Measurements from ENCODE around the genes C1QA and C1QC.

GRCh38 chr1:22629060-22629483 is 7.4 kb upstream of the C1QA start:
- PRO-cap, 2 experiments: no peak in any of the 2 experiments

- PRO-cap, 2 experiments: no peak in any of the 2 experiments
These were observed at the start of gene C1QA for GRCh38 chr1:22636102-22636976. Gene C1QA (plus strand): TSS chr1:22636628.

- PRO-cap, 2 experiments: no peak in any of the 2 experiments
These were observed 2.9 kb downstream of the C1QA start for GRCh38 chr1:22639201-22639846.

DNA sequence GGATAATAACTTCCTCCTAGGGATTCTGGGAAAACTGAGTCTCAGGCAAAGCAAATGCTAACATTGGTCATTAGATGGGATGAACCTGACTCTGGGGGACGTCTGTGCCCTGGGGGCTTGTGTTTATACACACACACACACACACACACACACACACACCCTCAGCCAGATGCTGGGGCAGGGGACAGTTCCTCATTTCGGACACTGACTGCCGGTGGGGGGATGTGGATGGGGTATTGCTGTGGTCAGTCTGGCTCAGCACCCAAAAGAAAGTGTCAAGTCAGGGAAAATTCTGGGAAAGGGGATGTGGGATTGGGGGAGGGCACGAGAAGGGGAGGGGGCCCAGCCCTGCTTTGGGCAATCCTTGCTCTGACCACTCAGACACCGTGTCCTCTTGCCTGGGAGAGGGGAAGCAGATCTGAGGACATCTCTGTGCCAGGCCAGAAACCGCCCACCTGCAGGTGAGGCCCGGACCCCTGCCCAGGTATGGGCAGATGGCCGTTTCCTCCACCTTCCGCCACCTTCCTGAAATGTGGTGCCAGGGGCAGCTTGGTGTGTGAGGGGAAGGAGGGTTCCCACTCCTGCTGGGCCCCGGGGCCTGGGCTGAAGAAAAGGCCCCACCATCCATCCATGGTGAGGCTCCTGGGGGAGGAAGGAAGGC is at the start of gene C1QC:
C1QC (plus strand) TSS at position 380 of the 661 bp plus-strand sequence.
- PRO-cap, 2 experiments: no peak in any of the 2 experiments

DNA sequence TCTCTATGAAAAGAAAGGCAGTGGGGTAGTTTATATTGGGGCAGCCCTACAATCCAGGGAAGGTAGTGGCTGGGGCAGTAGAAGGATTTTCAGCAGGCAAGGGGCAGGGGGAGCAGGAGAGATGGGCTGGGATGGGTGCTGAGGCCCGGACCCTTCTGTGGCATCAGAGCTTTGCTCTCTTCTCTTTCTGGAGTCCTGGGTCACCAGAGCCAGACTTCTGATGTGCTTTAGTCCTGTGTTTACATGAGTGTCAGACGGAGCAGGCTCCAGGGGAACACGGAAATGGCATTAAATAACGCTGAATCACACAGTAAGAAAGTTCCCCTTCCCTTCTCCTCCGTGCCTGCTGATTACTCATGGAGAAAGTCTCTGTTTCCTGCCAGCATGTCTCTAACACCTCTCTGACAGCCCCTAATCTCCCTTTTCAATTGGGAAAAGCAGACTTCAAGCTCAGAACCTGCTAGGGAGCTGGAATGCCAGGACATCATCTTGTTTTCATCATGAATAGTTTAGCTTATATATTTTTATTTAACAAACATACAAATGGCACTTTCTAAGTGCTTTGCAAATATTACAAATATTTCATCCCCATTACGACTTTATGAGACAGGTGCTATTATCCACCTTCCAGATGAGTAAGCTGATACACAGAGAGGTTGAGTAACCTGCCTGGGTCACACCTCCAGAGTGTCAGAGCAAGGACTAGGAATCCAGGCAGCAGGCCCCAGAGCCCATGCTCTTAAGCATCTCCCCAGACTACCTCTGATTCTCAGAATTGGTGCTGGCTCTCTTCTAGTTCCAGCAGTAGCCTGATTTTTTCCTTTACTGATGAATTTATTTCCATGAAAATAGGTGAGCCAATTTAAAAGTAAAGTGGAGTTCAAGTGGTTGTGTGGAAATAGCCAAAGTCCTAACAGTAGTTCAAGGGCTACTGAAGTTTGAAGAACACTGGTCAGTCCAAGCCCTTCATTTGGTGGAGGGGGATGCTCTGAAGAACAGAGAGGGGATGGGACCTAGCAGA is 39.9 kb downstream of the EPHB2 start:
- PRO-cap, 2 experiments: no peak in any of the 2 experiments

DNA sequence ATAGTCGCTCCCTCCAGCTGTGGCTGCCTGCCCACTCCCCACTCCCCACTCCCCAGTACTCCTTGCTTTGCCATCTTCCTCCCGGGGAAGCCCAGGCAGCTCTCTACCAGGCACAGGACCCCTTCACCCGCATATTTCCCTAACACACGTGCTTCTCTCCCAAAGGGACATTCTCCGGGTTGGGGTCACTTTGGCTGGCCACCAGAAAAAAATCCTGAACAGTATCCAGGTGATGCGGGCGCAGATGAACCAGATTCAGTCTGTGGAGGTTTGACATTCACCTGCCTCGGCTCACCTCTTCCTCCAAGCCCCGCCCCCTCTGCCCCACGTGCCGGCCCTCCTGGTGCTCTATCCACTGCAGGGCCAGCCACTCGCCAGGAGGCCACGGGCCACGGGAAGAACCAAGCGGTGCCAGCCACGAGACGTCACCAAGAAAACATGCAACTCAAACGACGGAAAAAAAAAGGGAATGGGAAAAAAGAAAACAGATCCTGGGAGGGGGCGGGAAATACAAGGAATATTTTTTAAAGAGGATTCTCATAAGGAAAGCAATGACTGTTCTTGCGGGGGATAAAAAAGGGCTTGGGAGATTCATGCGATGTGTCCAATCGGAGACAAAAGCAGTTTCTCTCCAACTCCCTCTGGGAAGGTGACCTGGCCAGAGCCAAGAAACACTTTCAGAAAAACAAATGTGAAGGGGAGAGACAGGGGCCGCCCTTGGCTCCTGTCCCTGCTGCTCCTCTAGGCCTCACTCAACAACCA is 59.2 kb downstream of the LACTBL1 start:
- PRO-cap, 2 experiments: no peak in any of the 2 experiments

- PRO-cap, 2 experiments: no peak in any of the 2 experiments
These were observed 68.1 kb downstream of the HTR1D start for GRCh38 chr1:23149060-23149683.

DNA sequence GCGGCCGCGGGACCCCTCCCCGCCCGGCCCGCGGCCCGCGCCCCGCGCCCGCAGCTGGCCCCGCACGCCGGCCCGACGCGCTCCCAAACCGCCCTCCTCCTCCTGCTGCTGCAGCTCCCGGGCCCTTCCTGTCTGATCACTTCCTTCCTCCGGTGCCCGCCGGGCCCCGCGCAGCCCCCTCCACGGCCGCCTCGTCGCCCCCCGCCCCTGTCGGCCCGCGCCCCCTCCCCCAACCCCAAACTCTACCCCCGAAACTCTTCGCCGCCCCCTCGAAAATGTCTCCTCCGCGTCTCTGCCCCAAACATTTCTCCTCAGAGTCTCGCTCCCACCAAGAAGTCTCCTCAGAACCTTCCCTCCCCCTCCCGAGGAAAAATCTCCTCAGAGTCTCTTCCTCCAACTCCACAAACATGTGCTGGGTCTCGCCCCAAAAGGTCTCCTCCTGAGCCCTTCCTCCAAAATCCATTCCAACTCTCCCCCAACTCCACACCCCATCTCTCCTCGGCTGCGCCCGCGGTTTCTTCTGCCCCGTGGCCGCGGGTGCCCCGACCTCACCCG is 49.1 kb downstream of the HTR1D start:
- PRO-cap, 2 experiments: peak in 1 of 2 experiments; most common plus-strand start position 139 of the sequence (in 1); most common minus-strand start position 138 of the sequence (in 1)

GRCh38 chr1:23194581-23195107 is 22.7 kb downstream of the HTR1D start:
- PRO-cap, 2 experiments: no peak in any of the 2 experiments

GRCh38 chr1:23196525-23197308 is 20.6 kb downstream of the HTR1D start:
- PRO-cap, 2 experiments: no peak in any of the 2 experiments

DNA sequence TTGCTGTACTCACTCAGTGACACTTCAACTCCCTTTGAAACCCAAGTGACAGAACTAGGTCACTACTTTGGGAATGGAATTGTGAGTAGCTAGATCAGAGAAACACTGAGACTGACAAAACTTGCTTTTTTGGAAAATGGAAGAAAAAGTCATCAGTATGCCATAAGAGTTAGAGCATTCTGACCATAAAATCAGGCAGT is 60.4 kb downstream of the HNRNPR start:
- PRO-cap, 2 experiments: no peak in any of the 2 experiments

DNA sequence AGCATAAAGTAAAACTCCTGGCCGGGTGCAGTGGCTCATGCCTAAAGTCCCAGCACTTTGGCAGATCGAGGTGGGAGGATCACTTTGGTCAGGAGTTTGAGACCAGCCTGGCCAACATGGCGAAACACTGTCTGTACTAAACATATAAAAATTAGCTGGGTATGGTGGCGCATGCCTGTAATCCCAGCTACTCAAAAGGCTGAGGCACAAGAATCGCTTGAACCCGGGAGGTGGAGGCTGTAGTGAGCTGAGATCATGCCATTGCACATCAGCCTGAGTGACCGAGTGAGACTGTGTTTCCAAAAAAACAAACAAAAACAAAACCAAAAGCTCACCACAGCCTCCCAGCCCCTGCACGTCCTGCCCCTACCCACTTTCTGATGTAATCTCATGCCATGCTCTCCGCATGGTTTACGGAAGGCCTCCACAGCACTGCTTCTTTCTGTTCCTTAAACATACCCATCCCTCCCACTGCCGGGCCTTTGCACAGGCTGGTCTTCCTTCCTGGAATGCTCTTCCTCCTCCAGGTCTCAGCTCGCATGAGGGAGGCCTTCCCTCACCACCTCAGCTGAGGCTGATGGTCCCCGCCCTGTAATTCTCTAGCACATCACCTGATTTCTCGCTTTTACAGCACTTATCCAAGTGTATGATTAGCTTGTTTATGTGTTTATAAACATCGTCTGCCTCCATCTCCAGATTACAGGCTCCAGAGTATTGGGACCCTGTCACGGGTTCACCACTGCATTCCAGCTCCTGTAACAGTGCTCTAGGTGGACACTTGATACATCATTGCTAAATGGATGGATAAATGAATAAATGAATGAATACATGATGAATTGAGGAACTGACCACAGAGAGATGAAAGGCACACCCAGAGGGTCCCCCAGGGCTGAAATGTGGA is 22.3 kb downstream of the TCEA3 start:
- PRO-cap, 2 experiments: no peak in any of the 2 experiments

DNA sequence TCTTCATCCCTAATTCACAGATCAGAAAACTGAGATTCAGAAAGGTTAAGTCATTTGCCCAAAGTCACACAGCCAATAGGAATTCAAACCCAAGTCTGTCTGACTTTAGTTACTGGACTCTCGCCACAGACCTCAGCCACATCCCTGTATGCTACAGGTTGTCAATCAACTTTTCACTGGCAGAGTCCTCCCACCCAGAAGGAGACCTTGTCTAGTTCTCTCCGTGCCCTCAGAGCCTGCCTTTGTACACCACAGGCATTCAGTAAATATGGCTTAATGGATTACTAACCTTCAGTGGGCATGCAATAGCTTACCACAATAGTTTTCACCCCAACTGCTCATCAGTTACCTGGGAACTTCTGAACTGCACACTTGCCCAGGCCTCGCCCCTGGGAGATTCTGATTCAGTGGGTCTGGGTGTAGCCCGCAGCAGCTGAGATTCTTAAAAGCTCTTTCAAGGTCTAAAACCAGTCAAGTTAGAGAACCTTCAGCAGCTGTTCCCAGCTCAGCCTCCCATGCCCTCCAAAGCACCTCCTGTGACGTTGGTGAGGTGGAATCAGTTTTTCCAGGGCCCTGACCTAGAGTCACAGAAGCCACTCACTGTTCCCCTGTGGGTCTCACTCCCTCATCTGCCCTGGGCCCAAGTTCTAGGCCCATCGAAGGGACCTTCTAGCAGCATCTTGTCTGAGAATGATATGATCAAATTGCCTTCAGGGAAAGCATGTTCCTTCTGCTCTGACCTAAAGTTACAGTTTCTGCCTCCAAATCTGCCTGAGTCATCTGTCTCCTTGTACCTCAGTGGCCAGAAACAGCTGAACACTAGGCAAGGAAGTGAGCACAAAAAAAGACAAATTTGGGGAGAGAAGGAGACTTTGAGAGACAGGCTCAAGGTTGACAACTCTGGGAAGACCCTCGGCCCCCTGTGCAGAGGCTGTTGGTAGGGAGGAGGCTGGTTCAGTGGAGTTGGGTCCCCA is 10.8 kb downstream of the ASAP3 start:
- PRO-cap, 2 experiments: no peak in any of the 2 experiments

DNA sequence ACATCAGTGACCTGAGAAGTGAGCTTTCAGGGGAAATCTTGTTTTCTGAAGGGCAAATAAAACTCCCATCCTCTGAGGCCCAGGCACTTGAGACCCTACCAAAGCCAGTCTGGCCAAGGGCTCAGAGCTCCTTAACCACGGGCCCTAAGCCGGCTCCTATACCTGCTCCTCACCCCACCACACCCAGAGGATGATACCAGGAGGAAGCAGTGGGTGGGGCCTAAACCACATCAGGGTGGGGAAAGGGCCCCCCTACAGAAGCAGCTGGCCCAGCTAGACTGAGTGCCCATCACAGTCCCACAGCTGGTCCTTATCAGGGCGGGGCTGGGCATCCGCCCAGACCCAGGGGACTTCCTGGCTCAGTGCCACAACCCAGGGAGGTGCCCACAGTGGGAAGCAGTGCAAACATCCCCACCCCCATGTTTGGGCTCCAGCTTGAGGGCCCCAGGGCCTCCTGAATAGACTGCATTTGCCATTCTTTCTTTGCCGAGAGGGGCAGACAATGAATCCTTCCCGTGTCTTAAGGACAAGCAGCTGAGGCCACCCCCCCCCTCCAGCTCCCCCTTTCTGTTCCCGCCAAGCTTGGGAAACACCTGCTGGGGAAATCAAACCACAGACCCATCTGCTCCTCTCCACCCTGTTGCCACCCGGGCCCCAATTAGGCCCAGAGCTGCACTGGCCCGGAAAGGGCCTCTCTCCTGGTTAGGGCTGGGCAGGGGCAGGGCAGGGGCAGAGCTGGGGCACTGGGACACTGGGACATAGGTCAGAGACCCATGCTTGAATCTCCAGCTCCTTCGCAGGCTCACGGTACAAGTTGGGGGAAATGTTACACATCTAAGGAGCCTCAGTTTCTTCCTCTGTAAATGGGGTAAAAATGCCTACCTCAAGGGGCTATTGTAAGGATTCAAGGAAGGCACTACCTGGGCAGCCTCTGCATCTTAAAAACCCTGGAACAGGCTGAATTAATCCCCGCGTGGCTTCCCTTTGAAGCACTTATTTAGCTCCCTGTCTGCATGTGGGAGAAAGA is 6.1 kb downstream of the E2F2 start:
- PRO-cap, 2 experiments: peak in 1 of 2 experiments; most common minus-strand start position 649 of the sequence (in 1)

DNA sequence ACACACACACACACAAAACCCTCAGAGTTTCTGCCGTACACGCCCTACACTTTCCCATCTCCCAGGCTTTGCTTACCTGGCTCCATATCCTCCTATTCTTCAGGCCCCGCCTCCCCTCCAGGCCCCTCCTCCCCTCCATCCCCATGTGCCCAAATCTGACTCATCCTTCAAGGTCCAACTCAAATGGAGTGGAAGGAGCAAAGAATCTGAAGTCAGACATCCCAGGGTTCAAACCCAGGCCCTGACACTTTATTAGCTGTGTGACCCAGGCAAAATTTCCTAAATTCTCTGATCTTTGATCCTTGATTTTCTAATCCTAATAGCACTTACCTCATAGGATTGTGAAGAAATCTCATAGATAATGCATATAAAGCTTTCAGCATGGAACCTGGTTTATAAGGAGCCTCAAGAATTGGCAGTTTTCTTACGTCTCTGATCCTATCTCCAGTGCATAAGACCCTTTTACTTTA is 3.8 kb upstream of the E2F2 start:
- PRO-cap, 2 experiments: no peak in any of the 2 experiments

DNA sequence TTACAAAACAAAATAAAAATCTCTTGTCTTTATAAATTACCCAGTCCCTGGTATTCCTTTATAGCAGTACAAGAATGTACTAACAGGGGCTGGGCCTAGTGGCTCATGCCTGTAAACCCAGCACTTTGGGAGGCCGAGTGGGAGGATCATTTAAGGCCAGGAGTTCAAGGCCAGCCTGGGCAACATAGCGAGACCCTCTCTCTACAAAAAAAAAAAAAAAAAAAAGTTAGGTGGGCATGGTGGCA is 36.5 kb upstream of the ID3 start:
- PRO-cap, 2 experiments: no peak in any of the 2 experiments

DNA sequence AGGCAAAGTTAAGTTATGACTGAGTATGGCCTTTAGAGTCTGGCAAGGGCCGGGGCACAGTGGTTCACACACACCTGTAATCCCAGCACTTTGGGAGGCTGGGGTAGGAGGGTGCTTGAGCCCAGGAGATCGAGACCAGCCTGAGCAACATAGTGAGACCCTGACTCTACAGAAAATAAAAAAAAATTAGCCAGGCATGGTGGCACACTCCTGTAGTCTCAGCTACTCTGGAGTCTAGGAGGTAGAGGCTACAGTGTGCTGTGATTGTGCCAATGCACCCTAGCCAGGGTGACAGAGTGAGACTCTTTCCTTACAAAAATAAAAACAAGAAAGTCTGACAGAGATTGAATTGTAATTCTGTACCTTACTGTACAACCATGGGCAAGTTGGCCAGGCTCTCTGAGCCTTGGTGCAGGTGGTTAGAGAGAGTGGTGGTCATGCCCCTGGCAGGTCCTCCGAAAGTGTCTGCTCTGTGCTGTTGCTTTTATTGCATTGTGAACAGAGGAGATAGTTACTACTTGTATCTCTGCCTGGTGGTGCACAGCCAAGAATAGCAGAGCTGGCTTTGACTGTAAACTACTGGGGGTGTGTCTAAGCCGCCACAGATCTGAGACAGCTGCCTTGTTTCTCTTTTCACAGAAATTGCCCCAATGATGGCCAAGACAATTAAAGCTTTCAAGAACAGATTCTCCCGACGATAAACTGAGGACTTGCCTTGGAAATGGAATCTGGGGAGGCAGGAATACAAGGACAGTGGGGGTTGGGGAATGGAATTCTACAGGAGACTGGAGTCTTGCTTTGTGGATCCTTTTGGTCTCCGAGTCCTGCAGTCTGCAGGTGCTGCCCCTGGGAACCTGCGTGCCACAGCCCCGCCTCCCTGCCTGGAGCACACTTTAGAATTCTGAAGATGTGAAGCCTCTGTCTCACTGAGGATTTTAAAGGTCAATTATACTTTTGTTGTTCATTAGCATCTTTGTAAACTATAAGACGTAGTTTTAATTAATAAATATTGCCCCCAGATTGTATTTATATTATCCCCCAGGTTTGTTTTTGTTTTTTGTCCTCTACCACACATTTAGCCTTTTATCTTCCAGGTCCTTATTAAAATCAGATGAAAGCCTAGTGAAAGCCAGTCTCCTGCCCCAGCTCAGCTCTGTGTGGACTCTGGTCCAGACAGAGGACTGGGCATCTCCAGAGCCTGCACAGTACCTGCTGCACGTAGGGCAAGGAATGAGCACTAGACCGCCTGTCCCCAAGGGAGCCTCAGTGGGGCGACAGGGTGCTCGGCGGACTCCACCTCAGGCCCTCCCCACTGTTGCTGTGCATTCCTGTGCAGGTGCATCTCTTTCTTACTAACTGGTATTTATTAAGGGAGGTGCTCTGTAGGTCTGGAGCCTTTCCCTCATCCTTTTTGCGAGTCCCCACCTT is 16.1 kb downstream of the ELOA start:
- PRO-cap, 2 experiments: no peak in any of the 2 experiments

- PRO-cap, 2 experiments: peak in 1 of 2 experiments; most common minus-strand start chr1:23800429 (in 1)
These were observed 262 bp downstream of the GALE start for GRCh38 chr1:23800361-23800623.

GRCh38 chr1:23824529-23825323 is 503 bp downstream of the HMGCL start:
- PRO-cap, 2 experiments: no peak in any of the 2 experiments

- PRO-cap, 2 experiments: no peak in any of the 2 experiments
These were observed 13.1 kb upstream of the HMGCL start for GRCh38 chr1:23838153-23838925.